OCI-LY7 (cell line): ENCODE measurements around a stretch of chr5.

DNA sequence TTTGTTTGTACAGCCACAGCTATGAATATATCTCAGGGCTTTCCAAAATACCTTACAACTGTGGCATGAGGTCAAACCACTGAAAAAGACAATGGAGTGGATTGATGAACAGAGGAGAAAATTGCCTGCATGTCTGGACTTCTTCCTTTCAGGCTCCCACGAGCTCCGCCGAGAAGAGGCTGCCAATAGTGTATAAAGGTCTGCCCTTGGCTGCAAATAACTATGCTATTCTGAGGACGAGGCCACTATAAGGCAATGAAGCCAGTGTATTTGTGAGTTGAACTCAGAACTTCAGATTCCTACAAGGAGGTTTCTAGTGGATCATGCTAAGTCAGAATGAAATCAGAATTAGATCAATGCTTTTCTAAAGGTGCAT is 42.6 kb upstream of the PLPP1 start:
- PRO-cap = no peak
- RAMPAGE, long total RNA = no peak

GRCh38 chr5:55597154-55598351 is 62.8 kb upstream of the PLPP1 start:
- PRO-cap = no peak
- RAMPAGE, long total RNA = no peak

DNA sequence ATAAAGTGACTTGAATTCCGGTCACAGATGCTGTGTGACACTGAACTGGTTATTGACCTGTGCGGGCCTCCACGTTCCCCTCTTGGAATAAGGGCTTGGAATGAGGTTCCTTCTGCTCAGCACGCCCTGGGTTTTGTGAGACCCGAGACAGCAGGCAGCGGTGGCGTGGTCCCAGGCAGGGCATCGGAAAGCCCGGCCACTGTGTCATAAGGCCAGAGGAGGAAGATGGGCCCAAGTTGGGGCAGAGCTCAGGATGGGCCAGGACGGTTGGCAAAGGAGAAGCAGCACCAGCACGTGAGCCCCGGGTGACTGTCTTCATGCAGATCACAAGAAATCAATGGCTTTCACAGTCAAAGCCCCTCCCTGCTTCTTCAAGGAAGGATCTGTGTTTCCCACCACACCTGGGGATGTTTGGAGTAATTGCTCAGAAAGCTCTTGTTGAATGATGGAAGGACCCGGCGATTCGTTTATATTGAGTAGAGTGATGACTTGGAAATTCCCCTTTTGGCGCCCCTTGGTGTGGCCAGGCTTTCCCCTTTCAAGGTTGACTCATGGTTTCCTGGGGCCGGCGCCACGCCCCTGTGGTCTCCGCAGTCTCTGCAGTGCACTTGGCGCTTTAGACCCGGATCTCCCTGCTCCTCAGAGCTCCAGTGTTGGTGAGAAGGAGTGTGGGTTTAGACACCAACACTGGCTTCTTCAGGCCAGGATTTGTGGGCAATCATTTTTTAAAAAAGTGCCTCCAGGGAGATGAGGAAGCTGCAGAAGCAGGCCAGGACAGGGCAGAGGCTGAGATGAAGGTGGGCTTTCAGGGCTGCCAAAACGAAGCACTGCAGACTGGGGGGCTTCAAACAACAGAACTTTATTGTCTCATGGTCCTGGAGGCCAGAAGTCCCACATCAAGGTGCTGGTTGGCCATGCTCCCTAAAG is 52.1 kb downstream of the IL31RA start:
- PRO-cap = no peak
- RAMPAGE, long total RNA = no peak

DNA sequence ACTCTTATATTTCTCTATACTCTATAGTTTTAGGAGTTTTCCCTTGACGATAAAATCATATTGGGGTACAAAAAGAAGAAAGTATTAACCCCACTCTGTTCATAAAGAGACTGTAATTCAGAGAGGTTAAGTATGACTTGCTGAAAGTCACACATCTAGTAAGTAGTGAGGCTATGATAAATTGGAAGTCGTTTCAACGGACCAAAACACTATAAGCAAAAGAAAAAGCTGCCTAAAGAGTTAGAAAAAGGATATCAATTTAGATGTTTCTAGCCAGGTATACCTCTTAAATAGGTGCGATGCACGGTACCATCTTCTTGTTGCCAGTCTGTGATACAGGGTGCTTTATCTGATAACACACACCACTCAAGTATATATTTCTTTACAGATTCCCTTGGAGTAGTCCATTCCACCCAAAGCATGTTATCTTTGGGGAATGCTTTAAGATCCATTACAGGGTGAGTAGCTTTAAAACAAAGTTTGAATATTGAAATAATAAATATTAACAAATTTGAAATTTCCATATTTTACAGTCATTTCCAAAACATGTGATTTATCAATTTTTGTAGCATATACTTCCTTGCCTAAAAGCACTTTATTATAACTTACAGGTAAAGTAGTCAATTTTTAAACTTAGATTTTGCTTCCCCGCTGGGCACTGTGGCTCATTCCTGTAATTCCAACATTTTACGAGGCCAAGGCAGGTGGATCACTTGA is 40.1 kb downstream of the IL6ST start:
- PRO-cap = no peak
- RAMPAGE, long total RNA = no peak

- PRO-cap = no peak
- RAMPAGE, long total RNA = no peak
These were observed 31.7 kb downstream of the IL6ST start for GRCh38 chr5:55962914-55963654.

- PRO-cap = no peak
- RAMPAGE, long total RNA = no peak
These were observed 26.7 kb downstream of the IL6ST start for GRCh38 chr5:55968083-55968459.

DNA sequence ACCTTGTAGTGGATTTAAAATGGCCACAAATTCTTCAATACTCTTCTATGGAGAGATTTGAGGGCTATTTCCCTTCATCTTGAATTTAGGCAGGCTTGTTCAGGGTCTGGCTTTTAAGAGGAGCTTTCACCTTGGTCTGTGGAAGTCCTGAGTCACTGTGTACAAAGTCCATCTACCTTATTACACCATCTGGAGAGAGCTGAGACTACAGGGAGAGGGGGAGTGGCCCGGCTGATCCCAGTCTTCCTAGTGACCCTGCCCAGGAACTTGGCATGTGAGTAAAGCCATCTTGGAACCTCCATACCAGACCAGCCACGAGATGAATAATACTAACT is 8.3 kb upstream of the IL6ST start:
- PRO-cap = no peak
- RAMPAGE, long total RNA = no peak

DNA sequence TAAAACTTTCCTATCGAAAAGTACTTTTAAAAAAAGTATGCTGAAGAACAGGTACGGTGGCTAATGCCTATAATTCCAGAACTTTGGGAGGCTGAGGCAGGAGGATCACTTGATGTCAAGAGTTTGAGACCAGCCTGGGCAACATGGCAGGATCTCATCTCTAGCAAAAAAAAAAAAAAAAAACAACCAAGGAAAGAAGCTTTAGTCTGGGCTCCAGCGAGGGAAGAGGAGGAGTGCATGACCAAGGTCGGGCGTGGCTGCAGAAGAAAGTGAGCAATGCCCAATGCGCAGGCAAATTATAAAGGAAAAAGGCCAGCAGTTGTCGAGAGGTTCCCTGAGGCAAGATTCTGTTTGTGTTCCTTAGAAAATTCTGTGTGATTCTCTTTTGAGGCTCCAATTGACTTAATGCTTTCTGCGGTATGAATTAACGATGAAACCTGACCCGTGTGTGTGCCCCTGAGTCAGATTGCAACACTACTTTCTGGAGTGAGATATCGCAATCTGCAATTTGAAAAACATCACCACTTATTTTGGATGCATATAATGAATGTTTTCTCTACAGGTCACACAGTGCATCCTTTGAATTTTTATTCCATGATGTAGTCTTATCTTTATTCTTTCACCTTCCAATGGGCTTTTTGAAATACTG is 117.7 kb upstream of the IL6ST start:
- PRO-cap = no peak
- RAMPAGE, long total RNA = no peak

- PRO-cap = no peak
- RAMPAGE, long total RNA = no peak
These were observed 179.9 kb upstream of the ANKRD55 start for GRCh38 chr5:56412883-56413502.

GRCh38 chr5:56422077-56422586 is 189.0 kb upstream of the ANKRD55 start:
- PRO-cap = no peak
- RAMPAGE, long total RNA = no peak

GRCh38 chr5:56512451-56512833 is 279.3 kb upstream of the ANKRD55 start:
- PRO-cap = no peak
- RAMPAGE, long total RNA = no peak

GRCh38 chr5:56612994-56613370 is 202.4 kb upstream of the MAP3K1 start:
- PRO-cap = no peak
- RAMPAGE, long total RNA = no peak

DNA sequence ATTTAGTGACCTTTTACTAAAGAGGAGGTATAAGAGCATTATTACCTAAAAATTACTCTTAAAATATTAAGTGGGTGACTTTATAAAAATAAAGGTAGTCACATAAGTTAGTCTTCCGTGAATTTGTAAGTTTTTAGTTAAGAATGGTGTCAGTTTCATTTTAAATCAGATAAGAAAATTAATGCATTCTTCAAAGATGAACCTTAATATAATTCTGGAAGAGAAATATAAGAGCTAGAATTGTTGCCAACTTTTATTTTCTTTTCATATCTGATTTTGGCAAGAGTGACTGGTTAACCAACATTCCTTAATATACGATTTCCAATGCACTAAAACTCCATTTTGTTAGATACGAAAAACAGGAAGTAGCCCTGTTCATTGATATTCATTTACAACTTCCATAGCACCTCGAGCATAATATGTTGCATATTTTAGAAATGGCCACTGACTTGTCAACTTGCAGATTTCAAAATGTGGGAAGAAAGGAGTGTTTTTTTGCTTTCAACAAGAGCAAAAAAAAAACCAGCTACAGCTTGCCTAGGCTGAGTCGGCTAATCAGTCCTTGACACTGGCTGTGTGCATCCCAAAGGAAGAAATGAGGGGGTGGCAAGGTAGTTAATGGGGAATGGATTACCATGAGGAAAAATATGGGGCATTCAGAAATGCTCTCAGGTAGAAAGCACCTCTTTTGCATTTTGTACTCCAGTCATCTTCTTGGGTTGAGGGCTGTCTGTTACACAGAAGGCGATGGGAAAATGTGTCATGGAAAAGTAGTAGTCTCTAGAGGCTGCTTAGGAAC is 3.8 kb downstream of the MAP3K1 start:
- PRO-cap = no peak
- RAMPAGE, long total RNA = no peak

DNA sequence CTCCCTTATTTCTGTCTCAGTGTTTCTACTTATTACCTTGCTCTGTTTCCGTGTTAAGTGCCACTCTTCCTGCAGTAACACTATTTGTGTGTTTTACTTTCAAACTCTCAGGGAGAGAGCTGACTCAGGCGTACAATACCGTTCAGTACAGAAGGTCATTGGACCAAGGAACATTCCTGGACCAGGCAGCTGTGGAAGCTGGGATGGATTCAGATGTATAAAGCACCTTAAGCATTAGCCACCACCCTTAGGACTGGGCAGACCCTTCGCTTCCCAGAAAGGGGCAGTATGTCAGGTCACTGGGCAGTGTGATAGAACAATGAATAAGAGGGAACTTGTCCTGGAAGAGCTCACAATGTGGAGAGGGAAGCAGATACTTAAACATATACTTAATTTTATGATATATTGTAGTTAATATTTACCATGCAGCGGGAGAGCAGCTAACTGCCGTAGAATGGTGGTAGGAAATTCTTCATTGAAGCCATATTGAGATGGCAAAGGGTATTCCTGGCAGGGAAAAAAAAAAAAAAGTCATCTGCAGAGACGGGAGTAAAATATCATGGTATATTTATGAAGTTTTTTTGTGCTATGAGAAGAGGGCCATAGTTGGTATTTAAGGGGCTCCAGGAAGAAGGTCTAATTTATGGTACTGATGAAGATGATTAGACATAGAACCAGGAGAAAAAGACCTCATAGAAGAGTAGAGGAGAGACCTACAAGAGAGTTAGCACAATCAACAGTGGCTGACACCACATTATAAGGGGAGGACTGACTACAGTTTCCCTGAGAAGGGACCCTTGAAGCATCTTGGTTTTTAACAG is 36.4 kb downstream of the MAP3K1 start:
- PRO-cap = no peak
- RAMPAGE, long total RNA = no peak

GRCh38 chr5:56922919-56923687 is 13.7 kb downstream of the SETD9 start:
- PRO-cap = no peak
- RAMPAGE, long total RNA = no peak

DNA sequence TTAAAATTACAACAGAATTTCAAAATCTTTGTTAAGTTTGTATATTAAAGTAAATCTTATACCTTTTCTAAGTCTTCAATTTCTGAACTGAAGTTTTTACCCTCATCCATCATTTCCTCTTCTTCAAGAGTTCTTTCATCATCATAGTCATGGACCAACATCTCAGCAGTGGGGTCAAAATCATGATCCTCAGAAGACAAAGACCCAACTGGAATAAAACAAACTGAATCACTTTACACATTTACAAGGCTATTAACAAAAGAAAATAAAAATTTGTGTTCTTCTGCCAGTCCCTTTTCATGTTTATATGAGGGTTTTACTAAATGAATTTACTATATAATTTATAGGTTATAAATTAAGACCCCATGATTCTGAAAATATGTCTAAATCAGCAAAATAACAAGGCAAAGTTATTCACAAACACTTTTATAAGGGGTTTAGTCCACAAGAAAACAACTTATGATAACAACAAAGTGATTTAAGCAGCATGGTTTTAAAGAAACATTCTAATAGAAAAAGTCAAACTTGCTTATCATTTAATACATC is 5.0 kb downstream of the MIER3 start:
- PRO-cap = no peak
- RAMPAGE, long total RNA = no peak

DNA sequence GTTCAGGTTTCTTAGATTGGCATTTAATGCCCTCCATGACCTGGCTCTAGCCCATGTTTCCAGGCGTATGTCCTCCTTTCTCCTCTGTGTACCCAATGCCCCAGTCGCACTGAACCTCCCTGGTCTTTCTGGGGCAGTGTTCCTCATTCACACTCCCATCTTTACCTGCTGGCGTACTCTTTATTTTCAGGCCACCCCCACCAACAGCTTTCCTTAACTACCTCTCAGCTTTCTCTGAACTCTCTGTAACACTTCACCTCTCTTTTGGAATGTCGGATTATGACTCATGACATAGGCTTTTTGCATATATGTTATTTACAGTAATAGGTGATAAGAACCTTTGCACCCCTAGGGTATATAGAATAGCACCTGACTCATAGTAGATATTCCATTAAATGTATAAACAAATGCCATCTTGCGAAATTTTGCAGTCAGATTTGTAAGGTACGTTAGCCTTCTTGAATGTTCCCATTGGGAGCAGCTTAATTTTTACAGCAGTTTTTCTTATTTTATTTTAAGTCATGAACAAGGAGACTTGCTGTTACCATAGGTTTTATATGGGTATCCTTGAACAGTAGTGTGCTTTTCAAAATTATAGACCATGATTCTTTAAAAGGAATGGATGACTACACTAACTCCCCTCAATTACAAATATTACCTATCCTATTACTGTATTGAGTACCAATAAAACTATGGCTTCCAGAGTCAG is 52.9 kb upstream of the MIER3 start:
- PRO-cap = no peak
- RAMPAGE, long total RNA = no peak

DNA sequence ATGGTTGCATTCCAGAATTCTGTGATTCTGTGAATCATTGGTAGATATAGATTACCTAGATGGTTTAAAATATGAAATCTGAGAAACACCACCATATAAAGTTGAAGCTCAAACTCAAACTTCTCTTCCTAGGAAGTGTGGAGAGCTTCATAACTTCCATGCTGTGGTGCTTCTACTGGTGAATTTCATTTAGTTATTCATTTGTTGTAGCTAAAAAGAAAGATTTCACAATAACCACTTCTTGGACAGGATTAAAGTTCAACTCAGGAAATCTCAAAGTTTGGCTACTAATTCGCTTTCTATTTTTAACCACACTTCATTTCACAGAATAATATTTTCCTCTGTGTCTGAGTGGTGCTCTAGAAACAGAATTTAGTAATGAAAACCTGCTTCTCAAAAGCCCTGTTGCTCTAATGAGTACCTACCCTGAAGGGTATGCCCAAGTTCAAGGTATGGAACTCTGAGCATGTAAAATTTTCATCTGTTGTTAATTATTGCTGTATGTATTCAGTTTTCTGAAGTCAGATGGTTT is 73.9 kb downstream of the ACTBL2 start:
- PRO-cap = no peak
- RAMPAGE, long total RNA = no peak

DNA sequence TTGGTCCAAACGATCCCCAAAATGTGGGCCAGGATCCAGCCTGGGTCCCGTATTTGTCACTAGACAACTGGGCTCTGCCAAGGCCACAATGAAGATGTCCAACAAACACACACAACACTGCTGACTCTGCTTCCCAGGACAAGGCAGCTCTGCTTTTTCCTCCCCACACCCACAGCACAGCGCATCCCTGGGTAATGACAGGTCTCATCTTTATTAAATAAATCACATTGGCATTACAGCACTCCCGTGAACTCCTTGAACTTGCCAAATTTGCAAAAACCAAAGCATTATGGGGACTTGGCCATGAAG is 424.1 kb upstream of the ACTBL2 start:
- PRO-cap = no peak
- RAMPAGE, long total RNA = no peak

- PRO-cap = no peak
- RAMPAGE, long total RNA = no peak
These were observed 386.5 kb downstream of the PLK2 start for GRCh38 chr5:58073317-58073810.